ENCODE data around the gene SEC24C.

GRCh38 chr10:73246264-73246687 is 779 bp downstream of the DNAJC9 start:
- RRBS, result 19% methylated on average over 2 of the region's 8 CpGs

- RRBS, result no CpG with 5 or more reads among the region's 6 CpGs
Observed at GRCh38 chr10:73517228-73518134, 21.7 kb upstream of the PPP3CB start.

DNA sequence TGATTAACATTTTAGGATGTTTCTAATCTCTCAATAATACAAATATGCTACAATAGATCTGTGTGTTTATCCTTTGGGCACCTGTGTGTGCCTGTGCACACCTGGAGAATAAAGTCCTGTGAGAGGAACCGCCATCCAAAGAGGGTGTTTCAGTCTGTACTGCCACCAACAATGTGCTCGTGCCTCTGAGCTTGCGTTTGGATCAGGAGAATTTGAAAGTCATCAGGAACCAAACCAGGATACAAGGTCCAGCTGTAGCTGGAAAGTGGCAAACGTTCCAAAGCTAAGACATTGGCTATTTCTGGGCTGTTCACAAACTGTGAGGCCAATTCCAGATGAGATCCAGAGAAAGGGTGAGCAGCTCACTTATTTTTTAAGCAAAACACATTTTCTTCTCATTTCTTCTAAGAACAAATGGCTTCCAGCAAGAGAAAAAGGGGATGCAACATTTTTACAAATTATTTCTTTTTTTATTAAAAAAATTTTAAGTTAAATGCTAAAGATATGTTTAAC is 4.0 kb upstream of the SYNPO2L start:
- RRBS, result no CpG with 5 or more reads among the region's 4 CpGs

DNA sequence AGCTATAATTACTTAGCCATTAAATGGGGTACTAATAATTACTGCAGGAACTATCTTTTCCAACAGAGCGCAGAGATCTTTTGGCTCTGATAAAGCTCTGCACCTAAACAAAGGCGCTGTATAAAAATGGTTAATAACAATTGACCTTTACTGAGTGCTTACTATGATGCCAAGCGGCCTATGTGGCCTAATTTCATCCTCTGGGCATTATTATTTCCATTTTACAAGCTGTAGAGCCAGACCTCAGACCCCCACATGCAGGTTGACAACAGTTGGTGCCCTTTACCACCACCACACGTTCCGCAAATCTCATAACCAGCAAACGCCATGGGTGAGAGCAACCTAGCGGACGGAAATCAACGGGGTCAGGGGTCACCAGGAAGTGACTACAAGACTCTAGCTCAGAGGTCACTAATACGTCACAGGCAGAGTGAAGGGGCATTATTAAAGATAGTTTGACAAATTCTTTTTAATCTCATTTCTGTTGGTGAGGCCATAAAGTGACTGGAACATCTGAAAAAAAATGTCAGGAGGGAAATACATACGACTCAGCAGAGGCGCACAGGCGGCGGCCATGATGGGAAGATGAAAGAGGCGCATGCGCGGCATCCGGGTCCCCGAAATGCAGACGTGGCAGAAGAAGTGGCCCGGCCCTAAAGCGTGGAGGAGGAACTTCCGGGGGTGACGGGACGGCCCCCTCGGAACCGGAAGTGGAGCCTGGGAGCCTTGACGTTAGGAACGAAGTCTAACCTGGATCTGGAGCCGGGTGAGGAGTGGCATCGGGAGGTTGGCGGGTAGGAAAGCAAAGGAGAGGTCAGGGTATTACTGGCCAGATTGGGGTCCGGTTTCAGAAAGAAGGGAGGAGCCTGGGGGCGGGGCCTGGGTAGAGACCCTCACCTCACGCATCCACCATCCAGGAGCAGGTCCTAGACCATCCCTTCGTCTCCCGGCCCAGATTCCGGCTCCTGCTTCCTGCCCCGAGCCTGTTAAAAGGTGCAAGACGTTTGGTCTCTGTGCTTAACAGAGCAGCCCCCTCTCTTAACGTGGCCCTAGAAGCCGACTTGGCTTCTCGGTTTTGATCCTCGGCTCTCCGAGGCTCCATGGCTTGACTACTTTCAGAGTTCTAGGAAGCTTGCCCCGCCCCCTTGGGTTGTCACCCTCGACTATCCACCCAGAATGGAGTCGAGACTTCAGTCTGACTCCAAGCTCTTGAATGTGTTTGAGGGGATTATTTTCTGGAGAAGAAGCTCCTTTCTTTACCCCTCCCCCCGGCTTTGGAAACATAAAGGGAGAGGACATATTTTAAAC is at the start of gene SEC24C:
TSS of gene SEC24C (plus strand) at position 701 of the 1,308 bp plus-strand sequence.
- RRBS, result 3% methylated on average over 10 of the region's 49 CpGs

- RRBS, result no CpG with 5 or more reads among the region's 9 CpGs
Observed at GRCh38 chr10:73758645-73759388, 13.3 kb upstream of the FUT11 start.

DNA sequence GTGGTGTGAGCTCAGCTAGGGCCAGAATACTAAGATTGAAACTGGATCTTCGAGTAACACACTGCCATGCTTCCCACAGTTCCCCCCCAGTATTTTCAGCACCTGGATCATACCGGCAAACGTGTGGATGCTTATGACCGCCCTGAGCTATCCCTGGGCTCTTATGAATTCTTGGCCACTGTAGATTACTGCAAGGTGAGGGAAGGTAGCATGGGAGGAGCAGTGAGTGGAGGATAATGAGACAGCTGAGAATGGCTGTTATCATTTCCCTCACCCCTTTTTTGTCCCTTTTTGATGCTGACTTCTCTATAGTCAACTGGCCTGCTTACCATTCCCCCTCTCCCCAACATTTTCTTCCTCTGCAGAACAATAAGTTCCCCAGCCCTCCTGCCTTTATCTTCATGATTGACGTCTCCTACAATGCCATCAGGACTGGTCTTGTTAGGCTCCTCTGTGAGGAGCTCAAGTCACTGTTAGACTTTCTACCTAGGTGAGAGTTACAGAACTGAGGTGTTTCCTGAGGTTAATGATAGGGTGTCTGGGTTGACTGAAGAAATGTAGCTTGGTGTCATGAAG is 6.3 kb upstream of the FUT11 start:
- RRBS, result no CpG with 5 or more reads among the region's 5 CpGs

DNA sequence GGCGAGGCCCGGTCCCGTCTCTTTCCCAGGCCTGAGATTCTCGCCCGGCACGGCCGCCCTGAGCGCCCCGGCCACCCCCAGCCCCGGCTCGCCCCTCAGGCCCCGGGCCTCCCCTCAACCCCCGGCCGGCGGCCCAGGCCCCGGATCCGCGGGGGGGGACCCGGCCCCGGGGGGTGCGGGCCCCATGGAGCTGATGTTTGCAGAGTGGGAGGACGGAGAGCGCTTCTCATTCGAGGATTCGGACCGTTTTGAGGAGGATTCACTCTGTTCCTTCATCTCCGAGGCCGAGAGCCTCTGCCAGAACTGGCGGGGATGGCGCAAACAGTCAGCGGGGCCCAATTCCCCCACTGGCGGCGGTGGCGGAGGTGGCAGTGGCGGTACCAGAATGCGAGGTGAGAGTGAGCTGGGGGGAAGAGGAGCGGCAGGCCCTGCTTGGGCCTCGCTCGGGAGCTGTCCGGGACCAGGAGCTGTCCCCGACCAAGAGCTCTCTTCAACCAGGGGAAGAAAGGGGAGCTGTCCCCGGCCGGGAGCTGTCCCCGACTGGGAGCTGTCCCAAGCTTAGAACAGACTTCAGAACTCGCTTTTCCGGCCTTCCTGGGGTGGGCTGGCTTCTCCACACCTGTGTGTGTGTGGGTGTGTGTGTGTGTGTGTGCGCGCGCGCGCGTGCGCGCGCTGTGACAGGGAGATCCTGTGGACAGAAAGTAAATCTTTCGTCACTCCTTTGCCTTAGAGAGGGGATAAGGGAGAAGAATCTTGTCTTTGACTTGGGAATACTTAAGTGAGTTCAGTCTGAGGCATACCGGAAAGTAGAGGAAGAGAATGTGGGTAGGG is 504 bp downstream of the ZSWIM8 start:
- RRBS, result 3% methylated on average over 9 of the region's 57 CpGs

GRCh38 chr10:73797128-73798561 is 12.2 kb downstream of the ZSWIM8 start:
- RRBS, result no CpG with 5 or more reads among the region's 32 CpGs

GRCh38 chr10:73801749-73802850 is 9.3 kb downstream of the NDST2 start:
- RRBS, result no CpG with 5 or more reads among the region's 15 CpGs

GRCh38 chr10:73834663-73835814 is 23.6 kb upstream of the NDST2 start:
- RRBS, result no CpG with 5 or more reads among the region's 4 CpGs

- RRBS, result no CpG with 5 or more reads among the region's 11 CpGs
Observed at GRCh38 chr10:73908978-73909767, 1.8 kb upstream of the PLAU start.

DNA sequence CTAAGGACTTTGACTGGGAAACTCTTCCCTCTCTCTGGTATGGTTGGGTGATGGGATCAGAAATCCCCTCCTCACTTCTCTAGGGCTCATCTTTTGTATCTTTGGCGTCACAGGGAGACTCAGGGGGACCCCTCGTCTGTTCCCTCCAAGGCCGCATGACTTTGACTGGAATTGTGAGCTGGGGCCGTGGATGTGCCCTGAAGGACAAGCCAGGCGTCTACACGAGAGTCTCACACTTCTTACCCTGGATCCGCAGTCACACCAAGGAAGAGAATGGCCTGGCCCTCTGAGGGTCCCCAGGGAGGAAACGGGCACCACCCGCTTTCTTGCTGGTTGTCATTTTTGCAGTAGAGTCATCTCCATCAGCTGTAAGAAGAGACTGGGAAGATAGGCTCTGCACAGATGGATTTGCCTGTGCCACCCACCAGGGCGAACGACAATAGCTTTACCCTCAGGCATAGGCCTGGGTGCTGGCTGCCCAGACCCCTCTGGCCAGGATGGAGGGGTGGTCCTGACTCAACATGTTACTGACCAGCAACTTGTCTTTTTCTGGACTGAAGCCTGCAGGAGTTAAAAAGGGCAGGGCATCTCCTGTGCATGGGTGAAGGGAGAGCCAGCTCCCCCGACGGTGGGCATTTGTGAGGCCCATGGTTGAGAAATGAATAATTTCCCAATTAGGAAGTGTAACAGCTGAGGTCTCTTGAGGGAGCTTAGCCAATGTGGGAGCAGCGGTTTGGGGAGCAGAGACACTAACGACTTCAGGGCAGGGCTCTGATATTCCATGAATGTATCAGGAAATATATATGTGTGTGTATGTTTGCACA is 5.6 kb downstream of the PLAU start:
- RRBS, result no CpG with 5 or more reads among the region's 15 CpGs

GRCh38 chr10:73932257-73932835 is 21.4 kb downstream of the PLAU start:
- RRBS, result no CpG with 5 or more reads among the region's 9 CpGs

GRCh38 chr10:74418071-74418594 is 267.1 kb downstream of the ADK start:
- RRBS, result no CpG with 5 or more reads among the region's 3 CpGs

DNA sequence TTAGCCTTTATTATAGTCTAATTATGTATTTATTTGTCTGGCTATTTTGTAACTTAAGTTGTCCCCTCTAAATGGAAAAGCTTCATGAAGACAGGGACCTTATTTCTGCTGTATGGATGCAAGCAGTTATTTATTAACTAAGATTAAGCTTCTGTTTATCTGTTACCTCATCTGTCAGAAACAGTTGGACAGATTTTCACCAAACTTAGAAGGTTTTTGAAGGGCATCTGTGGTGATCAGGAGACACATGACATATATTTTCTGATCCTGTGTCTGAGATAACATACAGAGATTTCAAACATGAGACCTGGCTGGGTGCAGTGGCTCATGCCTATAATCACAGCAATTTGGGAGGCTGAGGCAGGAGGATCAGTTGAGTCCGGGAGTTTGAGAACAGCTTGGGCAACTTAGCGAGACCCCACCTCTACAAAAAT is 43.3 kb downstream of the KAT6B start:
- RRBS, result no CpG with 5 or more reads among the region's 2 CpGs

- RRBS, result no CpG with 5 or more reads among the region's 12 CpGs
Observed at GRCh38 chr10:75150150-75151040, 38.9 kb downstream of the SAMD8 start.

DNA sequence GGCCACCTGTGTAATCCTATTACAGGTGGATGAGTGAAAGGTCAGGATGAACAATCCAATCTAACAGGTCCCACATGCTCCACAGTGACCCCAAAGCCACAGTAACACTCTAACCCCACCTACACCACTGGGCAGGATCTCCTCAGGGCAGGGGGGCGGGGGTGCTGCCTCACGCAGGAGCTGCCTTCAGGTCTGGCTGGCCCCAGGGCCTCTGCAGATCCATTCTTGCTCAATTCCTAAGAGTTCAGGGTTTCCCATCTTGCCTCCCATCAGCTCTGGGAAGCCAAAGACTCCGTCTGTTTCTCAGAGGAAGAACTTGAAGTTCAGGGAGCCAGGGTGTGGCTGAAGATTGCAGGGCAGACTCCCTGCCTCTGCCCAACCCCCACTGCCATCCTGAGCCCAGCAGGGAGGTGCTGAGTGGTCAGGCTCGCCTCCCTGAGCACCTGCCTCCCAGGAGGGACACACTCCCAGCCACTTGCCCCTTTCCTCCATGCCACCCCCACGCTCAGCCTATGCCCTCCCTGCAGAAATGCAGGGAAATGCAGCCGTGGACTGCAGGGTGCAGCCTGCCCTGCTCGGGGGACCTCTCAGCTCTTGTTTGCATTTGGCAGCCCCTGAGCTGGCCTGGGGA is 9.8 kb upstream of the COMTD1 start:
- RRBS, result no CpG with 5 or more reads among the region's 7 CpGs

DNA sequence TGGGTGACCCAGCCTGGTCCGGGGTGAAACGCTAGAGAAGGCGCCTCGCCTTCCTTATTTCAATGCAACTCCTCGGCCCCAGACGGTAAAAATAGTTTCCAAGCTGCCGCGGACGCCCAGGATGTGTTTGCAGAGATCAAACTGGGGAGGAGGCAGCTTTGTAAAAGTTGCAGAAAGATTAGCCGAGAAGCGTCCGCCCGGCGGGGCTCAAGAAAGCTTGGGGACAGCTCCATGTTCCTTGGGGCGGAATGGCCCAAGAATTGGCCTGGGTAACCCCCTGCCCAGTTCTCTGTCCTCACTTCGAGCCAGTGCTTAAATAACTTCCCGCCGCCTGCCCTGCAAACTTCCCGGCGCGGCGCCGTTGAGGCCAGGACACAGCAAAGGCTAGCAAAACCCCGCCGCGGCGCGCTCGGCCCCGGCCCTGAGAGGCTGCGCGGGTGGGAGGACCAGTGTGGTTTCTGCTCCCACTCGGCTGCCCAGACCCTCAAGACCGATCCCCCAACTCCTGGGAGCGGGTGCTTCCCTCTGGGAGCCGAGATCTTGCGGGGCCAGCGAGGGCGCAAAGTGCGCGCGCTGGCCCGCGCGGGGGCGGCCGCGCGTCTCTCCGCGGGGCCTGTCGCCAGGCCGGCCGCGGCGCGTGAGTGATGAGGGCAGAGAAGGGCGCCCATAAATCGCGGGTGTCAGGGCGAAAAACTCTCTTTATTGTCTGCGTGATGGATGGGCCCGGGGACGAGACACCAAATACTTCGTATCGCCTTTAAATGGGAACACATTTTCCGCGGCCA is 6.3 kb upstream of the ZNF503 start:
- RRBS, result no CpG with 5 or more reads among the region's 68 CpGs

GRCh38 chr10:75511153-75511914 is 79.9 kb downstream of the LRMDA start:
- RRBS, result no CpG with 5 or more reads among the region's 5 CpGs

Data from Jurkat, Clone E6-1 (cell line).